Measurements from ENCODE around the genes TTC39C and CDH2.

DNA sequence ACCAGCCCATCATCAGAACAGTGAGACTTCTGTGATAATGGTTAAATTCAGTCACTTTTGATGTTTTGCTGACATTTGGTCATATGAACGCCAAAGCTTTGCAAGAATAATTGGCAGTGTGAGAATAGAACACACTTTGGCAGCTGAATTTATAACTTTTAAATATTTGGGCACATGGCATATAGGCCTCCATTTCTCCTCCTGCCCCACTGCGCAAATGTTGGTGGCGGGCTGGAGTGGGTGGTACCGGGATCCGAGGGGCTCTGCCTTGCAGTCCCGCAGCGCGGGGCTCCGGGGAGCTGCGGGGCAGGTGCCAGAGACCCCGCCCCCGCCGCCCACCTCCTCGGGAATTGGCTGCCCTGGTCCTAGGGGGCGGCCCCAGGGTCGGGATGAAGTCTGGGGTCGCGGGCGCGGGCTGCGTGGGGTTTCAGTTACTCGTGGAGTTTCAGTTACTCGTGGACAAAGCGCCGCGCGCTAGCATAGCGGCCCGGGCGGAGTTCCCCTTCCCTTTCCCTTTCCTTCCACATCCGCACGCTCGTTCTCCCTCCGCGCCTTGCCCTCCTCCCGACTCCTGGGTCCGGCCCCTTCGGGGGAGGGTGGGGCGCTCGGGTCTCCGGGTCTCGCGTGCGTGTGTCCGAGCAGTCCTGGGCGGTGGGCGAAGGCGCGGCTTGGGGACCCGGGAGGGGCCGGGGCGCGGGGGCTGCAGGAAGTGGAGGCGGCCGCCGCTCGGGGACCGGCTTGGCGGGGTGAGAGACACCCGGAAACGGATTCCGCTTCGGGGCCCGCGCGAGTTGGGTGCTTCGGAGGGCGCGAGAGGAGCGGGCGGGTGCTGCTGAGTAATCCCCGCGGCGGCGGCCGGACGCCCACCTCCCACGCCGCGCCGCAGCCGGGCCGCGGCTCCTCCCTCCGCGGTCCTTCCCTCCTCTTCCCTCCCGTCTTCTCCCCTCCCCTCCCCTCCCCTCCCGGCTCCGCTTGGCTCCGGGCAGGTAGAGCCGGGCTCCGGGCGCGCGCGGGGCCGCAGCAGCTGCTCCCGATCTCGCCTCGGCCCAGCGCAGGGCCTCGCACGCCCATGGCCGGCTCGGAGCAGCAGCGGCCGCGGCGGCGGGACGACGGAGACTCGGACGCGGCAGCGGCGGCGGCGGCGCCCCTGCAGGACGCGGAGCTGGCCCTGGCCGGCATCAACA is at the start of gene TTC39C:
TTC39C (plus strand) TSS at position 952 of the 1,184 bp plus-strand sequence.
- RAMPAGE, long total RNA: no peak
- RRBS, 2 experiments: 1 to 2% methylated on average over 51 to 75 of the region's 123 CpGs
CAGE:
- cytosol, long polyA minus RNA: start-site peak on the plus strand centred at position 681 of the sequence, 8 bp wide, 8 reads; start-site peak on the plus strand centred at position 753 of the sequence, 8 bp wide, 21 reads
- cytosol, long polyA plus RNA: no peak
- long polyA plus RNA: start-site peak on the plus strand centred at position 589 of the sequence, 419 bp wide, 51 and 58 reads in 2 replicates
- nucleolus, long total RNA: start-site peak on the minus strand centred at position 507 of the sequence, 119 bp wide, 7 reads; start-site peak on the plus strand centred at position 603 of the sequence, 28 bp wide, 28 reads; start-site peak on the plus strand centred at position 782 of the sequence, 44 bp wide, 70 reads; start-site peak on the minus strand centred at position 822 of the sequence, 106 bp wide, 7 reads
- nucleus, long polyA plus RNA: no peak
- nucleus, long total RNA: no peak

DNA sequence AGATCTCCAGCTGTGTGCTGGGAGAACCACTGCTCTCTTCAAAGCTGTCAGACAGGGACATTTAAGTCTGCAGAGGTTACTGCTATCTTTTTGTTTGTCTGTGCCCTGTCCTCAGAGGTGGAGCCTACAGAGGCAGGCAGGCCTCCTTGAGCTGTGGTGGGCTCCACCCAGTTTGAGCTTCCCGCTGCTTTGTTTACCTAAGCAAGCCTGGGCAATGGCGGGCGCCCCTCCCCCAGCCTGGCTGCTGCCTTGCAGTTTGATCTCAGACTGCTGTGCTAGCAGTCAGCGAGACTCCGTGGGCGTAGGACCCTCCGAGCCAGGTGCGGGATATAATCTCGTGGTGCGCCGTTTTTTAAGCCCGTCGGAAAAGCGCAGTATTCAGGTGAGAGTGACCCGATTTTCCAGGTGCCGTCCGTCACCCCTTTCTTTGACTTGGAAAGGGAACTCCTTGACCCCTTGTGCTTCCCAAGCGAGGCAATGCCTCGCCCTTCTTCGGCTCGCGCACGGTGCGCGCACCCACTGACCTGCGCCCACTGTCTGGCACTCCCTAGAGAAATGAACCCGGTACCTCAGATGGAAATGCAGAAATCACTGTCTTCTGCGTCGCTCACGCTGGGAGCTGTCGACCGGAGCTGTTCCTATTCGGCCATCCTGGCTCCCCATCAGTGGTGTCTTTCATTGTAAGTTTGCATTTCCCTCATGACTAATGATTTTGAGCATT is 255.9 kb downstream of the HRH4 start:
- RAMPAGE, long total RNA: no peak
- RRBS, 2 experiments: no CpG with 5 or more reads among the region's 33 CpGs
CAGE:
- cytosol, long polyA minus RNA: no peak
- cytosol, long polyA plus RNA: no peak
- long polyA plus RNA: no peak
- nucleolus, long total RNA: no peak
- nucleus, long polyA plus RNA: no peak
- nucleus, long total RNA: no peak

DNA sequence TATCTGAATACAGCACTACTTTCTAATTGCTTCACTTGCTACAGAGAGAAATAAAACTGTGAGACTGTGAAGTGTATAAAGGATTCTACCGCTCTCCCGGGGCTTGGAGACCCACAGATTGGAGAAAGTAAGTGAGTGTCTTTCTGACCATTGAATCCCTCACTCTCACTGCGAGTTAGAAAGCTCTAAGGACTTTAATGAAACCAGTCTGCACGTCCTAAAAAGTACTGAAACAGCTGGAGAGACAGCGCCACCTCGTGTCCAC is 266.1 kb downstream of the HRH4 start:
- RAMPAGE, long total RNA: no peak
- RRBS, 2 experiments: no CpG with 5 or more reads among the region's 6 CpGs
CAGE:
- cytosol, long polyA minus RNA: no peak
- cytosol, long polyA plus RNA: no peak
- long polyA plus RNA: no peak
- nucleolus, long total RNA: no peak
- nucleus, long polyA plus RNA: no peak
- nucleus, long total RNA: no peak

- RAMPAGE, long total RNA: no peak
- RRBS, 2 experiments: no CpG with 5 or more reads among the region's 19 CpGs
CAGE:
- cytosol, long polyA minus RNA: no peak
- cytosol, long polyA plus RNA: no peak
- long polyA plus RNA: no peak
- nucleolus, long total RNA: no peak
- nucleus, long polyA plus RNA: no peak
- nucleus, long total RNA: no peak
These were observed 401.8 kb downstream of the HRH4 start for GRCh38 chr18:24862076-24862801.

DNA sequence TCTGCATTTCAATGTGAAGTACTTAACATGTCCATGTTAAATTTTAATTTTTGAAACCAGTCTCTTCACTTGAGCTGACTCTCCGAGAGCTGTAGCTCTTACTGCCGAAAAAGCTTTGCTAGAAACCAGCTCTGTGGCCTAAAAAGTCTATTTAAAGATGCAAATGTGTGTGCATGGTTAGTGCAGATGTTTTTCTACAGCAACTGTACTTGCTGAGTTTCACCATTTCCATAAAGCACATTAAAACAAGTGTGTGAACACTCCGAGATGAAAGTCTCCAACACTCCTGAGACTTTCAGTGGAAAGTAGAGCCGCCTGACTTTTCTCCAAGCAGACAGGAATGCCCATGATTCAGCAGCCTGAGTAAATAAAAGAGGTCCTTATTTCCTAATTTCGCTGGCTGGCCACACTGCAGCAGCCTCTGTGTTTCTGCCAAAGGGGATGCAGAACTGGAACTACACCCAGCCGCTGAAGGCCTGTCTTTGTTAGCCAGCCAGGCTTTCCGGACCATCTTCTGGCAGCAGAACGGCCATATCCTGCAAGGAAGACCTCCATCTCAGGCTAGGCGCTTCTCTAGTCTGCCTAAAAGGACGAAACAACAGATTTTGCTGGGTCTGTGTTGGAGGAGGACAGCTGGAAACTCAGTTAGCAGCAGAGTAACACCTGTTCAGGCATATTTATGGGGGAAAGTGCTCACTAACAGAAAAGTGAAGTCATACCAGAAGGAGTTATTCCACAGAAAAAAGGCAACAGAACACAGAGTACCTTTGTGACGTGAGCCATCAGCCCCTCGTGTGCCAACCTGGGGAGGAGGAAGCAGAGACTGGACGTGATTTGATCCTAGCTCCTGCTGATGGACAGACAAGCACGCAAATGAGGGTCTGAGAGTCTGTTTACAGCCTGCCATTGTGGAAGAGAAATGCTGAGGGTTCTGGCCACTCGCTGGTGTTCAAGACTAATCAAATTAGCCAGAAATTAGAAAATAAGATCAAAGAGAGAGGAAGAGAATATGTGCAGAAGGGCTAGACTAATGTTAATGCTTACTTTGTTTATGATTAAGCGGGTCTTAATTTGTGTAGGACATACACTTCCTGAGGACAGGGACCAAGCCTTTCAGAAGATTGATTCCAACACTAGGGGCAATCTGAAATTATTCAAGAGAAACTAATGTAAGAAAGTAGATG is 120.9 kb downstream of the ZNF521 start:
- RAMPAGE, long total RNA: no peak
- RRBS, 2 experiments: no CpG with 5 or more reads among the region's 16 CpGs
CAGE:
- cytosol, long polyA minus RNA: no peak
- cytosol, long polyA plus RNA: no peak
- long polyA plus RNA: no peak
- nucleolus, long total RNA: no peak
- nucleus, long polyA plus RNA: no peak
- nucleus, long total RNA: no peak

- RAMPAGE, long total RNA: no peak
- RRBS, 2 experiments: 14 to 19% methylated on average over 21 to 27 of the region's 77 CpGs
CAGE:
- cytosol, long polyA minus RNA: no peak
- cytosol, long polyA plus RNA: no peak
- long polyA plus RNA: no peak
- nucleolus, long total RNA: no peak
- nucleus, long polyA plus RNA: no peak
- nucleus, long total RNA: no peak
These were observed 2.7 kb downstream of the ZNF521 start for GRCh38 chr18:25349024-25349905.

GRCh38 chr18:25503519-25504060 is 151.6 kb upstream of the ZNF521 start:
- RAMPAGE, long total RNA: no peak
- RRBS, 2 experiments: no CpG with 5 or more reads among the region's 12 CpGs
CAGE:
- cytosol, long polyA minus RNA: no peak
- cytosol, long polyA plus RNA: no peak
- long polyA plus RNA: no peak
- nucleolus, long total RNA: no peak
- nucleus, long polyA plus RNA: no peak
- nucleus, long total RNA: no peak

DNA sequence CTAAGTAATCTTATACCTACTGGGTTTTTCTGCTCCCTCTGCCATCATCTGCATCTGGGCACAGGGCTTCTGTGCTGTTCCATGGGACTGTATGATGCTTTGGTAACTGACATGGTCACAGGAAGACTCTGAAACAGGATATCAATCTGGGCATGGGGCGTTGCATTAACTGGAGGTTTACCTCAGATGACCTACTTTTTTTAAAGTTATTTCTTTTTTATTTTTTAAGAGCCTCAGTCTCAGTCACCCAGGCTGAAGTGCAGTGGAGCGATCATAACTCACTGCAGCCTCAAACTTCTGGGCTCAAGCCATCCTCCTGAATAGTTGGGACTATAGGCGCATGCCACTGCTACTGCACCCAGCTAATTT is 365.3 kb downstream of the SS18 start:
- RAMPAGE, long total RNA: no peak
- RRBS, 2 experiments: no CpG with 5 or more reads among the region's 3 CpGs
CAGE:
- cytosol, long polyA minus RNA: no peak
- cytosol, long polyA plus RNA: no peak
- long polyA plus RNA: no peak
- nucleolus, long total RNA: no peak
- nucleus, long polyA plus RNA: no peak
- nucleus, long total RNA: no peak

DNA sequence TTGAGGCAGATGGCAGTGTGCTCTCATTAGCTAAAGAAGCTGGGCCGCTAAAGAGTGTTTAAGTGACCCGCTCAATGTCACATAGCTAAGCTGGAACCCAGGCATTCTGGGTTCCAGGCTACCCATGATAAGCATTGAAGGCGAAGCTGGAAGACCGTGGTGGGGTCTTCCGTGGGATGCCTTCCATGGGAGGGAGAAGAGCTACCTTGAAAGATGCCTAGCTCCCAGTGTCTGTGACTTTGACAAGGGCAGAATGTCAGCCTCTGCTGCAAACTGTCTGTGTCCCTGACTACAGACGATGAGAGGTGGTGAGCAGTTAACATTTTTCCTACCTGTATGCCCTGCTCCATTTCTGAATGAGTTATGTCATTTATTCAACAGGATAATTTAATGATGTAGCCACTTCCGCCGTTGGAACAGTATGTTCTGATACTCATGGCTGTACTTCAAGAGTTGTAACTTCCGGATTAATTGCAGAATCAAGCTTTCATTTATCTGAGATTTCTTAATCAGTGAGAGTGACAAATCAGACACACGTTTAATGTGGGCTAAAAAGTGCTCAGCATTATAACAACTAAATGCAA is 107.9 kb downstream of the KCTD1 start:
- RAMPAGE, long total RNA: no peak
- RRBS, 2 experiments: no CpG with 5 or more reads among the region's 10 CpGs
CAGE:
- cytosol, long polyA minus RNA: no peak
- cytosol, long polyA plus RNA: no peak
- long polyA plus RNA: no peak
- nucleolus, long total RNA: no peak
- nucleus, long polyA plus RNA: no peak
- nucleus, long total RNA: no peak

GRCh38 chr18:26655262-26655644 is 106.9 kb upstream of the KCTD1 start:
- RAMPAGE, long total RNA: no peak
- RRBS, 2 experiments: no CpG with 5 or more reads among the region's 7 CpGs
CAGE:
- cytosol, long polyA minus RNA: no peak
- cytosol, long polyA plus RNA: no peak
- long polyA plus RNA: no peak
- nucleolus, long total RNA: no peak
- nucleus, long polyA plus RNA: no peak
- nucleus, long total RNA: no peak

- RAMPAGE, long total RNA: no peak
- RRBS, 2 experiments: 2 to 12% methylated on average over 21 to 23 of the region's 70 CpGs
CAGE:
- cytosol, long polyA minus RNA: no peak
- cytosol, long polyA plus RNA: no peak
- long polyA plus RNA: no peak
- nucleolus, long total RNA: no peak
- nucleus, long polyA plus RNA: no peak
- nucleus, long total RNA: no peak
These were observed 107.7 kb upstream of the KCTD1 start for GRCh38 chr18:26655832-26656726.

- RAMPAGE, long total RNA: no peak
- RRBS, 2 experiments: 2 to 3% methylated on average over 16 to 24 of the region's 89 CpGs
CAGE:
- cytosol, long polyA minus RNA: no peak
- cytosol, long polyA plus RNA: no peak
- long polyA plus RNA: no peak
- nucleolus, long total RNA: no peak
- nucleus, long polyA plus RNA: no peak
- nucleus, long total RNA: no peak
These were observed 108.7 kb upstream of the KCTD1 start for GRCh38 chr18:26656727-26657751.

GRCh38 chr18:26978571-26979003 is 113.1 kb upstream of the AQP4 start:
- RAMPAGE, long total RNA: no peak
- RRBS, 2 experiments: no CpG with 5 or more reads among the region's 4 CpGs
CAGE:
- cytosol, long polyA minus RNA: no peak
- cytosol, long polyA plus RNA: no peak
- long polyA plus RNA: no peak
- nucleolus, long total RNA: no peak
- nucleus, long polyA plus RNA: no peak
- nucleus, long total RNA: no peak

DNA sequence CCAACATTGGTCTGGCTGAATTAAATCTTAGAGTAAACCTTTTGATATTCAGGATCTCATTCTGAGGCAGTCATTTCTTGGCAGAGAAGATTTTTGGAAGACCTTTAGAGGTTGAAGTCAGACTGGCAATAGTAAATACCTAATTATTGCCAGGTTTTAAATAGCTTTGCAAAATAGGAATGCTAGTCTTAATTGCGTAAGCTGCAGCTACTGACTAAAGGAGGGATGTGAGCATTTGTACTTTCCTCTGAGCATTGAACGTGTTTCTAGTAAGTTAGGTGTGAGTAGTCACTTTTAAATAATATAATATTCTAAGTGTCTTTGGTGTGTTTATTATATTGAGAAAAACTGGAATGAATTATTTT is 127.2 kb downstream of the CHST9 start:
- RAMPAGE, long total RNA: no peak
- RRBS, 2 experiments: no CpG with 5 or more reads among the region's 2 CpGs
CAGE:
- cytosol, long polyA minus RNA: no peak
- cytosol, long polyA plus RNA: no peak
- long polyA plus RNA: no peak
- nucleolus, long total RNA: no peak
- nucleus, long polyA plus RNA: no peak
- nucleus, long total RNA: no peak

GRCh38 chr18:27989991-27990429 is 186.9 kb downstream of the CDH2 start:
- RAMPAGE, long total RNA: no peak
- RRBS, 2 experiments: no CpG with 5 or more reads among the region's 6 CpGs
CAGE:
- cytosol, long polyA minus RNA: no peak
- cytosol, long polyA plus RNA: no peak
- long polyA plus RNA: no peak
- nucleolus, long total RNA: no peak
- nucleus, long polyA plus RNA: no peak
- nucleus, long total RNA: no peak

DNA sequence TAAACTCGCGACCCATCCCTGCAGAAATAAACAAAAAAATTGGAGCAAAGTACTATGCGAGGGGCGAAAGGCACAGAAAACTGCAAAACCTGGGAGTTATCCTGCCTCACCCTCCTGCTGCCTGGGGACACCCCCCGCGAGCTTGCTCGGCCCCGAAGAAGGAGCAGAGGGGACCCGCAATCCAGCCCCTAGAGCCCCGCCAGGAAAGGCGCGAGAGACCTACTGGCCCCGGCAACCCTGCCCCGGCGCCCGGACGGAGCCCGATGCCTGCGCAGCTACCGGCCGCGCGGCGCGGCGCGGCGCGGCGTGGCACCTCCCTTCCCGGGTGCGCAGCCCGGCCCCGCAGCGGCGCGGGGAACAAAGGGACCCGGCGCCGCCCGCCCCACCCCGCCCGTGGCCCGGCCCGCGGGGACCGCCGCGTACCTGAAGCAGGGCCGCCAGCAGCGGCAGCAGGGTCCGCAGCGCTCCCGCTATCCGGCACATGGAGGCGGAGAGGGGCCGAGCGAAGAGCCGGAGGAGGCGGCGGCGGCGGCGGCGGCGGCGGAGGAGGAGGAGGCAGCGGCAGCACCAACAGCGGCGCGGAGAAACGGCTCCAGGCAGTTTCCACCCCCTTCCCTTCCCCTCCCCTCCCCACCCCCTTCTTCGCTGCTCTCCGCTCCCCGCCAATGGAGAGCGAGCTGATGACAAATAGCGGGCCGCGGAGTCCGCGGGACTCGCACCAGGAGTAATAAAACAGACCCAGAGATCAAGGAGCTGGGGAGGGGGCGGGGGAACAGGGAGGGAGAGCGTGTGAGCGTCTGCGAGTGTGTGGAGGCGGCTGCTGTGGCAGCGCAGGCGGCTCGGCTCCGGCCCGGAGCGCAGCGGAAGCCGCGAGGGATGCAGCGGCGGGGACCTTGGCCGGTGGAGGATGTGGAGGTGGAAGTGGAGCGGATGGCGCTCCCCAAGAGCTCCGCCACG is at the start of gene CDH2:
CDH2 (minus strand) TSS at position 591 of the 957 bp plus-strand sequence.
- RAMPAGE, long total RNA: no peak
- RRBS, 2 experiments: 18 to 70% methylated on average over 36 to 37 of the region's 103 CpGs
CAGE:
- cytosol, long polyA minus RNA: no peak
- cytosol, long polyA plus RNA: no peak
- long polyA plus RNA: no peak
- nucleolus, long total RNA: no peak
- nucleus, long polyA plus RNA: no peak
- nucleus, long total RNA: no peak

DNA sequence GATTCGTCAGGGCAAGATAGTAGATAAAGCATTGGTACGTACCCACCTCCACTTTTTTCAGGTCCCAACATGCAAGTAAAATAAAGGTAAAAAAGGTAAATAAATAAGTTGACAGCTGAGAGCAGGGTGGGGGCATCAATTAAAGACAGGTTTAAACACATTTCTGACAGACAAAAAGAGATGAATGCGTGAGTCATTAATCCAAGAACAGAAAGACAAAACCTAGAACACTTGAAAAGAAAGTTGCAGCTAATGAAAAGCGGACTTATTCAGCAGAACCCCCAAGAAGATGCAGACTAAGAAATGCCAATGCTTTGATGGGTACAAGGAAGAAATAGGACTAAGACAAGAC is 979.6 kb upstream of the CDH2 start:
- RAMPAGE, long total RNA: no peak
- RRBS, 2 experiments: no CpG with 5 or more reads among the region's 4 CpGs
CAGE:
- cytosol, long polyA minus RNA: no peak
- cytosol, long polyA plus RNA: no peak
- long polyA plus RNA: no peak
- nucleolus, long total RNA: no peak
- nucleus, long polyA plus RNA: no peak
- nucleus, long total RNA: no peak

DNA sequence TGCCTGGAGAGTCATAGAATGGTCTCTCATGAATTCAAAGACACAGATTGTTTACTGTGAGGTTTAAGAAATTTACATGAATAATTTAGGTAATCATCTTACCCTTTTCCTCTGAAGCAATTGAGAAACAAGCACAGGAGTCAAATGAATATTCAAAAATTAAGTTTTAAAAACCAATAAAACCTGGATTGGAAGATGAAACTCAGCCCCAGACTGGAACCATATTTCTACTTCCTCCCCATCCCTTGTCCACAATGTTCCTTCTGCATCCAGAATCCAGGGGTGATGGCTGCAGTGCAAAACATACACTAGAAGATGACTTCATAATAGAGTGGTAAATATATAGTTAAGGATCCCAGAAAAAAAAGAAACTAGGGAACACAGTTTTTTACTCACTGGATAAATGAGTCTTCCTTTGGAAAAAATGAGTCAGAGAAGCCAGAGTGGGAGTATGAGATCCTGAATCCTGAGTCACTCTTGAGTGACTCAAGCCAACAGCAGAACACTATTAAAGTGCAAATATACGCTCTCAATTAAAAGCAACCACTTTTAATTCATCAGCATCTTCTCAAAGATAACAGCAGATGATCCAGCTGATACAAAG is 987.0 kb upstream of the CDH2 start:
- RAMPAGE, long total RNA: no peak
- RRBS, 2 experiments: no CpG with 5 or more reads among the region's 1 CpG
CAGE:
- cytosol, long polyA minus RNA: no peak
- cytosol, long polyA plus RNA: no peak
- long polyA plus RNA: no peak
- nucleolus, long total RNA: no peak
- nucleus, long polyA plus RNA: no peak
- nucleus, long total RNA: no peak

DNA sequence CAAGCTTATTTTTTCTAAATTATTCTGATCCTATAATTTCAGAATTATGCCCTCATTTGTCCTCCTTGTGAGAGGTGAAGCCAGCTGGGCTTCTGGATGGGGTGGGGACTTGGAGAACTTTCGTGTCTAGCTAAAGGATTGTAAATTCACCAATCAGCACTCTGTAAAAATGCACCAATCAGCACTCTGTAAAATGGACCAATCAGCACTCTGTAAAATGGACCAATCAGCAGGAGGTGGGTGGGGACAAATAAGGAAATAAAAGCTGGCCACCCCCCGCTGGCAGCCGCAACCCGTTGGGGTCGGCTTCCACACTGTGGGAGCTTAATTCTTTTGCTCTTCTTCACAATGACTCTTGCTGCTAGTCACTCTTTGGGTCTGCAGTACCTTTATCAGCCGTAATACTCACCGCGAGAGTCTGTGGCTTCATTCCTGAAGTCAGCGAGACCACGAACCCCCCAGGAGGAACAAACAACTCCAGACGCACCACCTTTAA is 623.2 kb downstream of the DSC3 start:
- RAMPAGE, long total RNA: no peak
- RRBS, 2 experiments: no CpG with 5 or more reads among the region's 11 CpGs
CAGE:
- cytosol, long polyA minus RNA: no peak
- cytosol, long polyA plus RNA: no peak
- long polyA plus RNA: no peak
- nucleolus, long total RNA: no peak
- nucleus, long polyA plus RNA: no peak
- nucleus, long total RNA: no peak

DNA sequence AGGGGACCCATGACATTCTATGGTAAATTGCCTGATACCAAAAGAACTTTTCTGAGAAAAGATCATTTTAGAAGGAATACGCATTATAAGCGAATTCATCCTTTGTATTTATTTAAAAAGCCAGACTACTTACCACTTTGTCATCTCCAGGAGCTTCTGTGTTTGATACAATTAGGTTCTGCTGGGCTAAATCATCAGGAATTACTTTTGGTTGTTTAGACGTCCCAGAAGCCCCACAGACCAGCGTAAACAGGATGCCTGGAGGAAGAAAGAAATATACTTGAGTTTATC is 28.0 kb upstream of the DSC3 start:
- RAMPAGE, long total RNA: no peak
- RRBS, 2 experiments: no CpG with 5 or more reads among the region's 4 CpGs
CAGE:
- cytosol, long polyA minus RNA: no peak
- cytosol, long polyA plus RNA: no peak
- long polyA plus RNA: no peak
- nucleolus, long total RNA: no peak
- nucleus, long polyA plus RNA: no peak
- nucleus, long total RNA: no peak